Metastatic Liver Carcinoma in the Lung (tissue), 2 donors: ENCODE measurements around the gene THOC3.

- PRO-cap, 2 experiments = no peak in any of the 2 experiments
These were observed 90.9 kb upstream of the BOD1 start for GRCh38 chr5:173707159-173707951.

GRCh38 chr5:173714555-173715324, 98.3 kb upstream of the BOD1 start:
- PRO-cap, 2 experiments = no peak in any of the 2 experiments

DNA sequence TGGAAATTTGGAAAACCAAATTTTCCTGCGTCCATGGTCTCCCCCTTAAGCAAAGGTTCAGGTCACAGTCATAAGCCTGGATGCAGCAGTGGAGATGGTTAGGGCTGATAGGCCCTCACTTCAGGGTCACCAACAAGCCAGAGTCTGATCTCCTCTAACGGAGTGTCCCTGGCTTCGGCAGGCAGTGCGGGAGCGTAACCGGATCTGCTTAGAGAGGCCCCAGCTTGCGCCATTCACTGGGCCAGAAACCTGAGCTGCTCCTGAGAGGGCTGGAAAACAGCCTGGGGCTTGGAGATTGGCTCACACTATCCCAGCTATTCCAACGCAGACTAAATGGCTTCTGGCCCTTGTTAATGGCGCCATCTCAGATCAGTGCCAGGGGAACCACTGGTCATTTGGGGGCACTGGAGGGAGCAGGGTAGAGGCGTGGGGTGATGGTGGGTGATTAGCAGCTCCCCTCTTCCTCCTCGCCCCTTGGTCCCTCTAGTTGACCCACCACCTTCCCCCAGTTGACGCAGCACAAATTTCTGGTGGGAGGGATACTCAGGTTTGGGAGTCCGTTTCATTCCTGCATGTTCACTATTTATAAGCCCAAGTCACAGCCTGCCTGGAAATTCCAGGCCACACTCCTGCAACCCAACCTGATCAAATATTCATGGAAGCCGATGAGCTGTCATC, 134.7 kb upstream of the CPEB4 start:
- PRO-cap, 2 experiments = no peak in any of the 2 experiments

- PRO-cap, 2 experiments = peak in 1 of 2 experiments; most common plus-strand start chr5:173771552 (in 1); most common minus-strand start chr5:173771512 (in 1)
These were observed 117.0 kb upstream of the CPEB4 start for GRCh38 chr5:173770953-173771838.

DNA sequence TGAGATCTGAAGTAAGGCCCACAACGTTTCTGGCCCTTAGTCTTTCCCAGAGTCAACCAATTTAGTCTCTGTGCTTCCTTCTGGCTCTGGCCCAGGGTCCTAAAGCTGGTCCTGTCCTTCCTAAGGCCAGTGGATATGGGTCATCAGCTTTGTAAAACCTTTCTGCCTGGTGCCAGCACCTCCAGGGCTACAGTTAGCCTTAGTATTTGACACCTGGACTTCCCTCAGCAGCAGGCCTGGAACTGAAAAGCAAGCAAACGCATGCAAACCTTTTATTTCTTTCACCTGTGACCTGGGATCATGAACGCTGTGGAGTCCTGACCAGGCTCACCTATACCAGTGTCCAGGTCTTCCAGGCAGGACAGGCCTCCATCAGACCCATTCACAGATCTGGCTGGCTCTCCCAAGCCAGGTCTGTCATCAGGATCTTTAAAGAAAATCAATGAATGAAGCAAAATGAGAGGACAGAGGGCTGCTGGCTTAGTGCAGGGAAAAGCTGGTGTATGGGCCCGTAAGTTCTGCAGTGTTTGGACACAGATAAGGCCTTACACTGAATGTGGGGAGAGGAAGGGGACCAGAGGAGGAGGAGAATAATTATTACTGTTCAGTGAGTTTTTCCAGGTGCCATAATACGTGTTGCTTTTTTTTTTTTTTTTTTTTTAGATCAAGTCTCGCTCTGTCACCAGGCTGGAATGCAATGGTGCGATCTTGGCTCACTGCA, 96.3 kb upstream of the CPEB4 start:
- PRO-cap, 2 experiments = peak in 1 of 2 experiments; most common plus-strand start position 467 of the sequence (in 1); most common minus-strand start position 244 of the sequence (in 1)

GRCh38 chr5:173878114-173878626, 10.0 kb upstream of the CPEB4 start:
- PRO-cap, 2 experiments = no peak in any of the 2 experiments

- PRO-cap, 2 experiments = no peak in any of the 2 experiments
These were observed 19.9 kb downstream of the CPEB4 start for GRCh38 chr5:173908131-173908394.

DNA sequence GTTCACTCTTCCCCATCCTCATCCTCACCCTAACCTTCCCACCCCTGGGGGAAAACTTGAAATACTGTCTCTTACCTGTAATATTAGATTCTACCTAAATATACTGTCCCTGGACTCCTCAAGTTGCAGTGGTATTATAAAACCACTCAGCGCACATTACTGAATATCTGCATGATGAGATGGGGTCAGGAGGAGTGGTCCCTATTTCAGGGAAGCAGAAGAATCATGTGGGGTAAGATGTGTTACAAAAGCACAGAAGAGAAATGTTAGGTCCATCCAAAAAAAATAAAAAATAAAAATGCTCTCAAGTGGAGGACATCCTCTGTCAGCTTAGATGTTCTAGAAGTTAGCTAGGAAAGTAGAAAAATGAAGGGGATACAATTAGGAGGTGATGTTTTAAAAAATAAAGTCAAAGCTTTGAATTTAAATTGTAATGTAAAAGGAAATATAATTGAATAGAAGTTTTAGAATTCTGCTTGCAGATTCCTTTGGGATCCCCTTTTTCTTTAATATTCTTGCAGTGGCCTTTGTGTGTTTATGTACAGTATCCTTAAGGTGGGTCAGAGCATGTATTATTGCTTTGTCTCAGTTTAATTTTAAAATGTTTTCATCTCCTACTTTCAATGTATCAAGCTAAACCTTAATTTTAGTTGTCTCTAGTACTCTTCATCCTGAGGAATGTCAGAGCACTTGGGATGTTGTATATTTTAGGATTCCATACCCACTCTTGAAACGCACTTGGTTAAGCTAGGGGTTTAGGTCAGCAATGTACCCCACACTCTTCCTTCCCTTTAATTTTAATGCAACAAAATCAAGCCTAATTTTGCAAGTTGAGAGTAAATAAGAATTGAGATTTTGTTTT, 20.5 kb downstream of the CPEB4 start:
- PRO-cap, 2 experiments = no peak in any of the 2 experiments

DNA sequence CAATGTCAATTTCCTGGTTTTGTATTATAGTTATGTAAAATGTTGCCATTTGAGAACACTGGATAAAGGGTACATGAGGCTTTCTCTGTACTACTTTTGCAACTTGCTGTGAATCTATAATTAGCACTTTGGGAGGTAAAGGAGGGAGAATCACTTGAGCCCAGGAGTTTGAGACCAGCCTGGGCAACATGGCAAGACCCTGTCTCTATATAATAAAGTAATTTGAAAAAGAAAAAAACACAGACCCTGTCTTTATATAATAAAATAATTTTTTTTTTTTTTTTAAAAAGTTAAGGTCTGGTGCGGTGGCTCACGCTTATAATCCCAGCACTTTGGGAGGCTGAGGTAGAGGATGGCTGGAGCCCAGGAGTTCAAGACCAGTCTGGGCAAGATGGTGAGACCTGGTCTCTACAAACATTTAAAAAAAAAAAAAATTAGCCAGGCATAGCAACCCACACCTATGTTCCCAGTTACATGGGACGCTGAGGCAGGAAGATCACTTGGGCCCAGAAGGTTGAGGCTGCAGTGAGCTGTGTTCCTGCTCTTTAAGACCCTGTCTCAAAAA, 24.3 kb downstream of the CPEB4 start:
- PRO-cap, 2 experiments = no peak in any of the 2 experiments

DNA sequence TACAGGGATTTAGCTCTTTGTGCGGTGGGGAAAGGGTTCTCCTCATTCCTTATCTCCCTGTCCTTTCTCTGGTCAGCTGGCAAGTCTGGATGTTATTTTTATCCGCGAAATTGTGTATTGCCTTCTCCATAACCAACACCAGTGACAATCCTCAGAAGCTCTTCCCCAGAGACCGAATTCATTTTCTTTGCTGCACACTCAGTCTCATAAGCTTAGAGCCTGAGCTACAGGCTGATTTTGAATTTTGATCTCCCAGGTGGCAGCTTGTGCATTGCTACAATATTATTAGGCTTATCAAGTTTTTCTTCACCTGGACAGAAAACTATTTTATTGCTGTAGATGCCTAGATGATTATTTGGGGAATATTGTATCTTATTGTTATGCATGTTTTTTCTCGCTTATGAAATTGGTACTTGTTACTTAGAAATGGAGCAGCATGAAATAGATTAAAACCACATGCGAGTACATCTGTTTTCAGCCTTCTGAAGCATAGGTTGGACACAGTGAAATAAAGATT, 27.3 kb downstream of the CPEB4 start:
- PRO-cap, 2 experiments = no peak in any of the 2 experiments

DNA sequence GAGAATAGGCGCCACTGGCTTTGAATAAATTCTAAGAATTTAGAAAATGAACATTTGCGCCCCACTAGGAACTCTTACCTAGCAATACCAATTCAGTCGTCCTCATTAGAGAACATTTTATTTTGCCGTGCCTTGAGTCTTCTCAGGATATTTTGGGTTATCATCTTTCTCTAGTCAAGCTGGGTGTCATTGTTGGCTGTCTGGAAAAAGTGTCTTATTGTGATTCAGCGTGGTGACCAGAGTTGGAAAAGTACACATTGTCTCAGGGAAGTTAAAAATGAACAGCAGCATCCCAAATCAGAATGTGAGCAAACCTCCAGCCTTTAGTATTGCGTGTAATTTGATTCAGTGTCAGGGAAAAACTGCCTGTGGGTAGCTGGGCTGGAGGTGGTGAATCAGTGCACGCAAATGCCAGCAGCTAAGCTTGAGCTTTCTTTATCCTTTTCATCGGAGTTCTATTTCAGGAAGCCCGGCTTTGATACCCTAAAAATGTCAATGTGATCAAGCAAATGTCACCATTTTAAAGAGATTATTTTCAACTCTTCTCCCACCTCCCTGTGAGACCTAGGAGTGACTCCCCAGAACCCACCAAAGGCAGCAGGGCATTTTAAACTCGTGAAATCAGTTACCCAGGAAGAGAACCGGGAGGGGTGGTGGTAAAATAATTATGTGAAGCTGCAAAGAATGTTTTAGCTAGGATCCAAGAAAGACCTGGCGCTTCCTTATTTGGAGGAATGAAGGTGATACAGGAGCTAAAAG, 25.8 kb upstream of the C5orf47 start:
- PRO-cap, 2 experiments = no peak in any of the 2 experiments

DNA sequence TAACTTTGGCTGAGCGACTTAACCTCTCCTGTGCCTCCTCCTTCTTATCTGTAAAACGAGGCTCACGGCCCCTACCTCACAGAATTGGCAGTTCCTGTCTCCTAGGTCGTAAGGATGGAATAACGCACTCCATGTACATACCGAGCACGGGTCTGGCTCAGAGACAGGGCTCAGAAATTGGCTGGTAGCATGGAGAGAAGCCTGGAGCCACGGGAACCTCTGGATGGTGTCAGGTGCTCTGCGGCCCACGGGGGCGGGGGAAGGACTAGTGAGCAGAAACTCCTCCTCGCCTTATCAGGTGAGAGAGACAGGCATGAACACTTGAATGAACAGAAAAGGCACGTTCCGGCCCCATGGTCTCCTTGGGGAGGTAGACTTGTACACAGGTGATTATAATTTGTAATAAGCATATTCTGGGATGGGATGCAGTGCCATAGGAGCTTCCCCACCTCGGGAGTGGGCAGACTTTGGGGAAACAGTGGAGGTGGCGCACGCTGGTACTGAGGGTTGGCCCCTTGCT, 15.3 kb upstream of the C5orf47 start:
- PRO-cap, 2 experiments = no peak in any of the 2 experiments

DNA sequence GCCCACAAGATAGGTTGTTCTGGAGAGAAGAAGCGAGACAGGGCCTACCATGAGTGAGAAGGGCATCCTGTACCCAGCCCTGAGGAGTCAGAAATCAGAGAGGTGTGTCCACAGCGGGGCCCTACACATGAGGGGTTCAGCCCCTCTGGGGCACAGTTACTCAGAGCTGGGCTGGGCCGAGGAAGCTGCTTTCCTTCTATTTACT, 121.5 kb downstream of the NSG2 start:
- PRO-cap, 2 experiments = no peak in any of the 2 experiments

- PRO-cap, 2 experiments = no peak in any of the 2 experiments
These were observed 305.3 kb upstream of the MSX2 start for GRCh38 chr5:174418889-174419764.

GRCh38 chr5:174750887-174752205, 27.0 kb downstream of the MSX2 start:
- PRO-cap, 2 experiments = no peak in any of the 2 experiments

DNA sequence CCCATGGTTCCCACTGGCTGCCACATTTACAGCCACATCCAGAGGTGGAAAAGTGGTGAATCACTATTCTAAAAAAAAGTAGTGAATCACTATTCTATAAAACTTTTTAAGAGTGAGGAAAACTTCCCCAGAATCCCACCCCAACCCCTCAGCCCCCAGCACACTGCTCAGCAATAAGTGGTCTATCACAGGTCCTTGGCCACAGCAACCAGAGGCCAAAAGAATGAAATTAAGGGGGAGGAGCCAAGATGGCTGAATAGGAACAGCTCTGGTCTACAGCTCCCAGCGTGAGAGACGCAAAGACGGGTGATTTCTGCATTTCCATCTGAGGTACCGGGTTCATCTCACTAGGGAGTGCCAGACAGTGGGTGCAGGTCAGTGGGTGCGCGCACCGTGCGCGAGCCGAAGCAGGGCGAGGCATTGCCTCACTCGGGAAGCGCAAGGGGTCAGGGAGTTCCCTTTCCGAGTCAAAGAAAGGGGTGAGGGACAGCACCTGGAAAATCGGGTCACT, 46.4 kb downstream of the DRD1 start:
- PRO-cap, 2 experiments = no peak in any of the 2 experiments

- PRO-cap, 2 experiments = no peak in any of the 2 experiments
These were observed 583 bp upstream of the DRD1 start for GRCh38 chr5:175444493-175445036.

DNA sequence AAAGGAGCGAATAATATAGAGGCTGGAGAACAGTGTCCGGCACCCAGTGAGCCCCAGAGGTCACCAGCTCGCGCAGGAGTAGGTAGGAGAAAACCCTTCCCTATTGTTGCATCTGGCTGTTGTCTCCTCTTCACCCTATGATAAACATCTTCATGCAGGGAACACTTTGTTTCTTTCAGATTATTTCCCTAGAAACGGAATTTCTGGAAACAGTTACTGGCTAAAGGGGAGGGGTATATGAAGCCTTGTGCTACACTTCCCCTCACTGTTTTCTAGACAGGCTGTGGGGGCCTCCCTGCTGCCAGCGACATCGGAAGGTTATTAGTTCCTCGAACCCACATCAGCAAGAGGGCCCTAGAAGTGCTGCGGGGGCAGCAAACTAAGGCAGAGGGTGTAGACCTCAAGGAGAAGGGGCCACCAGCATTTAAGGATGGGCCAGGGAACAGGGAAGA, 37.5 kb downstream of the HRH2 start:
- PRO-cap, 2 experiments = no peak in any of the 2 experiments

DNA sequence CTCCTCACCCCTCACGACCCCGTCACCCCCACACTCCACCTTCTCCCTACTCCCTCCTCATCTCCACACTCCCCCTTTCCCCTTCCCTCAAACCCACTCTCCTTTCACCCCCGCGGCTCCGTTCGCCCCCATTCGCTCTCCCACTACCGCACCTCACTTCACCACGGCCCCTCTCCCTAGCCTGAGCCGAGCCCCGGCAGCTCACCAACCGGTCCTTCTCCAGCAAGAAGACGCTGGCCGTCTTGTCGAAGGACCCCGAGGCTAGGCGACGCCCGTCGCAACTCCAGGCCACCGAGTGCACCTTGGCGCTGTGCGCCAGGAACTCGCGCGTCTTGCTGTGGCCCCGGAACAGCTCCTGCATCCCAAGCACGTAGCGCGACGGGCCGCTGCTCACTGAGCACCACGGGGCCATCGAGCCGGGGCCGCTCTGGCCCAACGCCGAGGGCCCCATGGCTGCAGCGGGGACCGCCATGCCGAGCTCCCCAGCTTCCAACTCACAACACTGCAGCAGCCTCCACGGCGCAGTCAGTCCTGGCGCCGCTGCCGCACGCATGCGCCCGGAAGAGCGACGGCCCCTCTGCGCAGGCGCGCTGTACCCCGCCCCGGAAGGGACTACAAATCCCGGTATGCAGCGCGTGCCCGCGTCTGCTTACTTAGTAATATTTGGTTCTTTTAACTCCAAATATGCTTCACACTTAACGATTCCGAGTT, at the start of gene THOC3:
Gene THOC3 (minus strand): TSS at position 579 of the 711 bp plus-strand sequence.
- PRO-cap, 2 experiments = no peak in any of the 2 experiments

- PRO-cap, 2 experiments = no peak in any of the 2 experiments
These were observed 104.2 kb upstream of the SIMC1 start for GRCh38 chr5:176134037-176134446.